ENCODE measurements around a stretch of chr6.

DNA sequence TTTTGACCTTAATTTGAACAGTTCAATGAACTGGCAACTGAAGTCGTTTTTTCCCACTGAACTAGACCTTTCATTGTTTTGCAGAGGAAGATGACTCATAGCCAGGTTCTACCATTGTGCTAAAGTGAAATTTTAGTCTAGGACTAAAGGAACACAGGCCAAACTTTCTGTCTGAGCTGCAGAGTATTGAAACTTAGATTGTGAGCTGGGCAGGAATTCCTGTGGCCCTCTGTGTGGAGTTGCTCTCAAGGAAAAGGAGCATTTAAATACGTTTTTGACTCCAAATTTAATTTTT lies 64.7 kb downstream of the UTRN start:
- PRO-cap, result no peak
- RAMPAGE, long total RNA, 4 experiments, result no peak in any of the 4 experiments

- PRO-cap, result no peak
- RAMPAGE, long total RNA, 4 experiments, result start-site peak on the plus strand in 1 of 4 experiments, at chr6:144462732-144462827 at its widest, 43 reads per replicate
These were observed 177.4 kb downstream of the UTRN start for GRCh38 chr6:144462571-144462931.

- PRO-cap, result no peak
- RAMPAGE, long total RNA, 4 experiments, result no peak in any of the 4 experiments
These were observed 636.3 kb downstream of the UTRN start for GRCh38 chr6:144921398-144921830.

GRCh38 chr6:145670184-145670832 lies 65.0 kb downstream of the EPM2A start:
- PRO-cap, result no peak
- RAMPAGE, long total RNA, 4 experiments, result start-site peak on the minus strand in 1 of 4 experiments, at chr6:145670553-145670815 at its widest, 6 reads per replicate

GRCh38 chr6:145798586-145799005 lies 16.0 kb downstream of the FBXO30 start:
- PRO-cap, result no peak
- RAMPAGE, long total RNA, 4 experiments, result no peak in any of the 4 experiments

- PRO-cap, result bidirectional peak, plus-strand start at chr6:145814141, minus-strand start at chr6:145814041
- RAMPAGE, long total RNA, 4 experiments, result no peak in any of the 4 experiments
These were observed 713 bp downstream of the FBXO30 start for GRCh38 chr6:145813571-145814593.

- PRO-cap, result no peak
- RAMPAGE, long total RNA, 4 experiments, result no peak in any of the 4 experiments
These were observed 1.4 kb upstream of the GRM1 start for GRCh38 chr6:146027501-146027760.

GRCh38 chr6:146544168-146544866 lies 684 bp downstream of the RAB32 start:
- PRO-cap, result bidirectional peak, plus-strand start at chr6:146544254, minus-strand start at chr6:146544202; bidirectional peak, plus-strand start at chr6:146544644, minus-strand start at chr6:146544620
- RAMPAGE, long total RNA, 4 experiments, result no peak in any of the 4 experiments

GRCh38 chr6:147126713-147127130 lies 77.5 kb upstream of the STXBP5 start:
- PRO-cap, result no peak
- RAMPAGE, long total RNA, 4 experiments, result no peak in any of the 4 experiments

- PRO-cap, result no peak
- RAMPAGE, long total RNA, 4 experiments, result no peak in any of the 4 experiments
These were observed 5.3 kb downstream of the STXBP5 start for GRCh38 chr6:147209386-147210077.

DNA sequence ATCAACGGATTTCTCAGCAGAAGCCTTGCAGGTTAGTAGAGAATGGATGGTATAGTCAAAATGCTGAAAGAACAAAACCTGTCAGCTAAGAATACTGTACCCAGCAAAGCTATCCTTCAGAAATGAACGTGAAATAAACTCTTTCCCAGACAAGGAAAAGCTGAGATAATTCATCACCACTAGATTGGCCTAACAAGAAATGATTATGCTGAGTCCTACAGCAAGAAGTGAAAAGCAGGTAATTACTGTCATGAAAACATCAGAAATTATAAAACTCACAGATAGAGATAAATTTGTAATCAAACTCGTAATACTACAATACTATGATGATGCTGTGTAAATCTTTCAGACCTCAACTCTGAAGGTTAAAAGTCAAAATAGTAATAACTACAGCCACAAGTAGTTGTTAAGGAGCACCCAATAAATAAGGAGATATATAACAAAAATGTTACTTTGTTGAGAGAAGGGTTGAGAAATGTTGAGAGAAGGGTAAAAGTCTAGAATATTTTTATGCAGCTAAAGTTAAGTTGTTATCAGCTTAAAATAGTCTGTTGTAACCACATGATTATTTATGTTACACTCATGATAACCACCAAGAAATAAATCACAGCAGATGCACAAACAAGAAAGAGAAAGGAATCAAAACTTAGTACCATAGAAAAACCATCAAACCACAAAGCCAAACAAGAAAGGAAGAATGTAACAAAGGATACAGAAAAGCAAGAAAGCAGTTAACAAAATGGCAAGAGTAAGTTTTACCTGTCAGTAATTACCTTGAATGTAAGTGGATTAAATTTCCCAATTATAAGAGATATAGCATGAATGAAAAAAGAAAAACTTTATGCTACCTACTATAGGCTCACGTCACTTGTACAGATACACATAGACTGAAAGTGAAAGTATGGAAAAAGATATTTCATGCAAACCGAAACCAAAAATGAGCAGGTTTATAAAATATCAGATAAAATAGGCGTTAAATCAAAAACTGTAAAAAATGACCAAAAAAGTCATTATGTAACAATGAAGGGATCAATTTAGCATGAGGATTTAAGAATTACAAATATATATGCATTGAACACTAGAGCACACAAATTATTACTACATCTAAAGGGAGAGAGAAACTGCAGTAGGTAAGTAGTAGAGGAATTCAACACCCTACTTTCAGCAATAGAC lies 93.4 kb downstream of the STXBP5 start:
- PRO-cap, result no peak
- RAMPAGE, long total RNA, 4 experiments, result no peak in any of the 4 experiments

GRCh38 chr6:147323820-147324235 lies 119.6 kb downstream of the STXBP5 start:
- PRO-cap, result no peak
- RAMPAGE, long total RNA, 4 experiments, result no peak in any of the 4 experiments

GRCh38 chr6:147331402-147332817 lies 127.7 kb downstream of the STXBP5 start:
- PRO-cap, result no peak
- RAMPAGE, long total RNA, 4 experiments, result no peak in any of the 4 experiments

DNA sequence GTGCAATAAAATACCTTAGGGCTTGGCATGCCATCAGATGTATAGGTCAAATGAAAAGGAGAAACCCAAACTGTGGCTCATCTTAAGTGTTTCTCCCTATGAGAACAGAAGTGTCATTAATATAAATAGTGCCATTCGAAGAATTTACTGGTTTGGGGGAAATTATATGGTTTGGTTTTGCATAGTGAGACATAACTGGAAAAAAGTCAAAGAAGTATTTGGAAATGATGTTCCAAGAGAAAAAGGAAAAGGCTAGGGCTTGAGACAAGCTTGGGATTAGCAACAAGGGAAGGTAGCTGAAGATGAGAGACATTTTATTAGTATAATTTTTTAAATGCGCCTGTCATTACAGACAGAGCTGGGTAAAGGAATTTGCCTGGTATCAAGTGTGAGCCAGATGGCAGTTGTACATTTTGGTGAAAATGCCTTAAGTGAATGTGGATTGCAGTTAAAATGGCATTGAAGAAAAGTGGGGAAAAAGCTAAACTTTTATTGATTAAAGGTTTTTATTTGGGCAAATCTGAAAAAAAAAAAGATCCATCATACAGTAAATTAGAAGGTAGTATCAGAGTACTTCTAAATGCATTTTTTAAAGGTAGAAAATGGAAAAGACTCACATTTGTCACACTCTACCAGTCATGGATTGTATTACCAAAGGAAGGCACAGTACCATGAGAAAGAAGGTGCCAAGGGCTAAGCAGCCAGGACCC lies 150.6 kb upstream of the SAMD5 start:
- PRO-cap, result no peak
- RAMPAGE, long total RNA, 4 experiments, result no peak in any of the 4 experiments

DNA sequence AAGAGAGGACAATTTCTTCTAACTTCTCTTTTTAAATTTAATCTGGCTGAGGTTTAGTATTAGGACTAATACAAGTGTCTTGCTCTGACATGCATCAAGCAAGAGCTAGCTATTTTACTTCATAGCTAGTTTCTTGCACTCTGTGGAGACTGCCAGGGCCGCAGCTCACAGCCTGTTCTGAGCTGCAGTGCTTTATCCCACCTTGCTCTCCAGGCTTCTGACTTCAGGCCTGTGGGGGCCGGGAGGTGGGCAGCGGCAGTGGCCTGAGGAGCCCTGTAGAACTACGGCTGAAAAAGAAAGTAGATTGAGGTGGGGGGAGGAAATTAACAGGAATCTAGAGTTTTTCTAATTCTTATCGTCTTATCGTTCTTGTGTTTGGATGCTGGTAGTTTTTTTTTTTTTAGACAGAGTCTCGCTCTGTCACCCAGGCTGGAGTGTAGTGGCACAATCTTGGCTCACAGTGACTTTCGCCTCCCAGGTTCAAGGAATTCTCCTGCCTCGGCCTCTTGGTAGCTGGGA lies 56.6 kb downstream of the SAMD5 start:
- PRO-cap, result no peak
- RAMPAGE, long total RNA, 4 experiments, result no peak in any of the 4 experiments

- PRO-cap, result bidirectional peak, plus-strand start at chr6:148345418, minus-strand start at chr6:148345277
- RAMPAGE, long total RNA, 4 experiments, result no peak in any of the 4 experiments
These were observed 2.6 kb downstream of the SASH1 start for GRCh38 chr6:148345194-148345720.

DNA sequence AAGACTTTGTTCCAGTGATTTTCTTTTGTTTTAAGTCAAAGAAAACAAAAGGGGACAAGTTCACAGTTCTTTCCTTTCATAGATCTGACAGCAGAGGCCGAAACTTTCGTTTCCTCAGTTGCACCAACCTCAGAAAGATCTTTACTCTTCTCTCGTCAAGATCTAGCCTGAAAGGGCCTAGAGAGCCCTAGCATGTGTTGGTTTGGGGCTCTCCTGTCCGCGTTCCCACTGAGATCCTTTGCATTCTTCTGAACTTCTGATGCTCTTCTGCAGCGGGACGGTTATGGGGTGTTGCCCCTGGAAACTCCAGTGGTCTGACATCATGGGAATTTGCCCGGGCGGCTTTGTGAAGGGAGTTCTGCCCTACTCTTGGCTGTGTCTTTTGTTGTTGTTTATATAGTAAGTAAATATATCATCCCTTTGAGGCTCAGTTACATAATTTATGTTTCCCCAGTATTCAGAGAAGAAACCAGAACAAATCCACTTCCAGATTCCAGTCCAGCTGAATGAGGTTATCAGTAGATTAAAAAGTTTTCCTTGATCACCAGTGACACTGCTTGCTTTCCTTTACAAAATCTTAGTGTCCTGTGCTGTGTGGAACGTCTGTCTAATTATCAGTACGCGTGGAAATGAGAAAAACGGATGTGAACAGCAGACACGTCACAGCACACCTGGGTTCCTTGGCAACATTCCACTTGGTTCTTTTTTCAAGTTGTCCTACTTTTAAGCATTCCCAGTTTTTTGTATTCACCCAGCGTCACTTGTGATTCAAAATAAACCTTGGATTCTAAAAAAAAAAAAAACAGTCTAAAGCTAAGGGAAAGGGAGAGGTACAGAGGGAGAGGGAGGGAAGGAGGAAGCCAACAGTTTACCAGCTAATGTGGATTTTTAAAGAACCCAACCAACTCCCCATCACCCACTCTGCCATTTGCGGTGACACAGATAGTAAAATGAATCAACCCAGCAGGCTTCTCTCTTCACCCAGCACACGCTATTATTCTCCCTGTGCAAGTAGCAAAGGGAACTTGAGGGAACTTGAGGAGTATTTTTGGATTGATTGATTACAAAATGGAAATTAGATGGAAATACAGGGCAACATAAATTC lies 129.4 kb downstream of the SASH1 start:
- PRO-cap, result bidirectional peak, plus-strand start at position 312 of the sequence, minus-strand start at position 258 of the sequence
- RAMPAGE, long total RNA, 4 experiments, result no peak in any of the 4 experiments

- PRO-cap, result no peak
- RAMPAGE, long total RNA, 4 experiments, result no peak in any of the 4 experiments
These were observed 175.9 kb downstream of the SASH1 start for GRCh38 chr6:148518320-148519061.

DNA sequence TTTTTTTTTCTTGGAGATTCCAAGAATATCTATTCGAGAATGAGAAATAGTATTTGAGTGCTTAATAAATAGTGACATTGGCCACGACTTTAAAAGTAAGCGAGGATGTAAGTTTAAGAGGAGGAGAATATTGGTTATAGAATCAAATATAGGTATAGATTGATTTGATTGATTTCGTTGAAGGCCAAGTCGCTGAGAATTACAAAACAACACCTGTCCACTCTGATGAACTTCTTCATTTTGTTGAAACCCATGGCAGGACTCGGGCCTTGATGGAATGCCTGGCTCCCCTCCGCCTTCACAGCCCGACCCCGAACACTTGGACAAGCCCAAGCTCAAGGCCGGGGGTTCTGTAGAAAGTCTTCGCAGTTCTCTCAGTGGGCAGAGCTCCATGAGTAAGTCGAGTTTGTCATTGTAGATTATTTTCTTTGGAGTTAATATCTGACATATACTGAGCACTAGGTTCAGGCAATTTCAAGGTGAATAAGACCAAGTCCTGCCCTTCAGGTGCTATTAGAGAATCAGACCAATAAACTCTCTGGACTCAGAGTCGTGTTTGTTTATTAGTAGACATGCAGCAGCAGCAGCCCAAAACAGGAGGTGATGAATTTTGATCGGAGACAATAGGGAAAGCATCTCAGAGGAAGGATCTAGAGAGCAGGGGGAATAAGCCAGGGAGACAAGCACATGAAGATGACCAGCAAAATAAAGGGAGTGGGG lies 188.8 kb downstream of the SASH1 start:
- PRO-cap, result no peak
- RAMPAGE, long total RNA, 4 experiments, result no peak in any of the 4 experiments

GRCh38 chr6:148548266-148548827 lies 198.5 kb upstream of the UST start:
- PRO-cap, result no peak
- RAMPAGE, long total RNA, 4 experiments, result no peak in any of the 4 experiments

All from gastroesophageal sphincter (tissue), 4 donors.